Diencephalon (tissue), 2 donors: Measurements from ENCODE around the gene RPL21.

GRCh38 chr13:26264841-26266393 lies 11.5 kb downstream of the CDK8 start:
- RAMPAGE, long total RNA: no peak

DNA sequence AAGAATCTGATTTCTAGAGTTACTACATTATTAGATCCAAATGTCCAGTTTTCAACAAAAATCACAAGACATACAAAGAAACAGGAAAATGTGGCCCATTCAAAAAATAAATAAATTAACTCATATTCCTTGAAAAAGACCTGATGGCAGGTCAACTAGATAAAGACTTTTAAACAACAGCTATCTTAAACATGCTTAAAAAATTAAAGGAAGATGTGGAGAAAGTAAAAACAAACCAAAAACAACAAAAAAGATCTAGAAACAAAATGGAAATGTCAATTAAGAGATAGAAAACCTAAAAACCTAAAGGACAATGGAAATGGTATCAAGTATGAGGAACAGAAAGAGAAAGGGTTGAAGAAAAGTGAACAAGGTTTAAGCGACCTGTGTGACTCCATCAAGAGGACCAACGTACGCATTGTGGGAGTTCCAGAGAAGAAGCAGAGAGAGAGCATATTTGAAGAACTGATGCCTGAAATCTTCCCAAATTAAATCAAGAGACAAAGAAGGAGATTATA lies 62.9 kb downstream of the CDK8 start:
- RAMPAGE, long total RNA: no peak

GRCh38 chr13:27161799-27162363 lies 9.7 kb downstream of the USP12 start:
- RAMPAGE, long total RNA: no peak

DNA sequence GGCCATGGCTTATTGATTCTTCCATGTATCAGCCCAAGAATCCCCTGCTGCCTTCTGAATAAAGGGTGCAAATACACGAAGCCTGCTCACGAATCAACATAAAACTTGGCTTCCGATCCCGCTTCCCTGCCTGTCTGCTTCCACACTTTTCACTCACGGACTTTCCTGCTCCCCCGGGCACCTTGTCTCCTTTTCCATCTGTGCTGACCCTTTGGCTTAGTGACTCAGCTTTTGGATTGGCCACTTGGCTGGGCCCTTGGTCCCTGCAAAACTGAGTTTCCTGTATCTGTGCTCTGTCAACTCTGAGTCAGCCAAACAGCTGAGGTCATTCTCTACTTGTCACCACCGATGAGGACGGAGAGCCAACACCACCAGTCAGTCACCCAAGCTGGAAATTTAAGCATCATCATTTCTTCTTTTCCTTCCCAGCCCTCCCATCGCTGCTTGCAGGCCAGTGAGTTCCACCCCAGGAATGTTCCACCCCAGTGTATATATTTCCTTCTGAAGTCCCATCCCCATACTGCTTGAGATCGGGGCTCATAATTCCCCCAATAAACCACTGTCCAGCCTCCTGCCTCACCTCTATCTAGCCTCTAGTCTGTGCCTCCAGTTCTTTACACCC lies 11.4 kb upstream of the USP12 start:
- RAMPAGE, long total RNA: no peak

GRCh38 chr13:27251154-27252073 lies at the start of gene RPL21:
RPL21 (plus strand) TSS chr13:27251558.
- RAMPAGE, long total RNA: start-site peak on the minus strand at chr13:27251237-27251294, 48 and 79 reads in 2 replicates; start-site peak on the plus strand at chr13:27251552-27251585, 15,664 and 16,554 reads in 2 replicates

- RAMPAGE, long total RNA: no peak
Measured at GRCh38 chr13:27455648-27455898, 5.2 kb upstream of the MTIF3 start.

DNA sequence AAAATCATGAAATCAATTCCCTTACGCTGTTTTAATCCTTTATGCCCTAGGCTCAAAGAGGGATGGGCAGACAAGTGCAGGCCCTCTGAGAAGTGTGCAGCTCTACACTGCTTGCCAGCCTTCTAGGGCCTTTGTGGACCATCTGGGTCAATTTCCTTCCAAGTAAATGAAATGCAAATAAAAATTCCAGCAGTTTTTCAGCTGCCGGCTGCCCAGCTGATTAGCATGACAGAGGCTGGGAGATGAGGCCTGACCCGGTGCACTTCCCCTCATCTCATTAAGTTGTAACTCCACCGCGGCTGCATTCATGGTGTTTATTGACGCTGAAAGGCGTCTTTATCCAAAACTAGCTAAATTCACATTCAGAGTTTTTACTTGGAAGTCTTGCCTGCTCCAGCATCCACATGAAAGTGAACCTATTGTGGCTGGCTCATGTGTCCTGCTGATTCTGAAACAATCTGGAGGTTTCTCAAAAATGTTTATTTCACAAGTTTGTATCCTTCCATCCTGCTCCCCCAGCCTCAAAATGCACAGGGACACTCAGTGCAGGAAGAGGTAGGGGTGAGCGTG lies 47.4 kb upstream of the GSX1 start:
- RAMPAGE, long total RNA: no peak

GRCh38 chr13:27747527-27747726 lies 44.9 kb upstream of the GSX1 start:
- RAMPAGE, long total RNA: no peak

DNA sequence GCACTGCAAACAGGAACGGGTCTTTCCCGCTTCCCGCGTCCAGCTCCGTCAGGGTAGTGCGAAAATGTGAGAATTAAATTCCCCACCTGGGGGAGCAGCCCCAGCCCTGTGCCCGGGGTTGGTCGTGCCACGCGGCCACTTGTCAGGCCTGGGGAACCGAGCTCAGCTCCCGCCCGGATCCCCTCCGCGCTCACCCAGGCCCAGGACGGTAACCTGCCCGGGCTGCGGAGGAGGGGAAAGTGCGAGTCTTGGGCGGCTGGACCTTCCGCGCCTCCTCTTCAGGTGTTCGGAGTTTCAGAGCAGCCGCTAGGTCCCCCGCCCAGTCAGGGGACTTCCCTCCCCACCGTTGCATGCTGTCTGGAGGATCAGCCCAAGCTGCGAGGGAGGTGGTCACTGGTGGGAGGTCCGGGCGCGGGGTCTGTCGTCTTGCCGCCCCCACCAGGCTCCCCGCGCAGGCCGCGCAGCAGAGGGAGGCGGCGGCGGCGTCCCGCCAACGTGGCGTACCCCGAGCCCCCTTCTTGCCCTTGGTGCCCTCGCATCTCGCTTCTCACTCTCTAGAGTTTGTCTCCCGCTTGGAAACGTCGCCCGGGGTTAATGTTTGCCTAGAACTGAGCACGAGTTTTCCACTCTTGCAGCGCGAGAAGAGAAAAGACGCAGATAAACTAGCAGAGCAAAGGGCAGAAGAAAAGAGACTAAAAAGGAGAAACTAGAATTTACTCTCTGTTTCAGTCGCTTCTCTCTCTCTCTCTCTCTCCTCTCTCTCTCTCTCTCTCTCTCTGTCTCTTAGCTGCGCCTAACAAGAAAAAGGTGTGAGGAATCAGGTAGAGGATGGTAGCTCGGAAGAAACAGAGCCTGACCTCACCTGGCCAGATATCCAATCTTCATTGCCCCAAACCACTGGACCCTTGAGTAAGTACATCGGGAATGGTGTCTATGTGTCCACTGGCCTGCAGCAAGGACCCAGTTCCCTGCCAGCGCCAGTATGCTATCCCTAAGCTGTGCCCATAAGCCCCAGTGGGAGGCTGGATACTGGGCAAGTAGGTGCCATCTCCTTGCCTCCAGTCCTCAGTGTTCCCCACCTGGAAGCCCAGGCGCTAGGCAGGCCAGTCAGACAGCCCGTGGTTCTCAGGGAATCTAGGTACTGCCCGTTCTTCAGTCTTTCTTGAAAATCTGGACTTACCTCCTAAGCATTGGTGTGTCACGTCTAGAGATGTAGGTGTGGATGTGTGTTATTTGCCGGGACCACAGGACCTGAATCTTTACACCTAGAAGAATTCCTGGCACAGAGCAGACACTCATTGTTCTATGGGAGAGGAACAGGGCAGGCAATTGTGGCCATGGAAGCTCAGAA lies 7.7 kb downstream of the URAD start:
- RAMPAGE, long total RNA: no peak

DNA sequence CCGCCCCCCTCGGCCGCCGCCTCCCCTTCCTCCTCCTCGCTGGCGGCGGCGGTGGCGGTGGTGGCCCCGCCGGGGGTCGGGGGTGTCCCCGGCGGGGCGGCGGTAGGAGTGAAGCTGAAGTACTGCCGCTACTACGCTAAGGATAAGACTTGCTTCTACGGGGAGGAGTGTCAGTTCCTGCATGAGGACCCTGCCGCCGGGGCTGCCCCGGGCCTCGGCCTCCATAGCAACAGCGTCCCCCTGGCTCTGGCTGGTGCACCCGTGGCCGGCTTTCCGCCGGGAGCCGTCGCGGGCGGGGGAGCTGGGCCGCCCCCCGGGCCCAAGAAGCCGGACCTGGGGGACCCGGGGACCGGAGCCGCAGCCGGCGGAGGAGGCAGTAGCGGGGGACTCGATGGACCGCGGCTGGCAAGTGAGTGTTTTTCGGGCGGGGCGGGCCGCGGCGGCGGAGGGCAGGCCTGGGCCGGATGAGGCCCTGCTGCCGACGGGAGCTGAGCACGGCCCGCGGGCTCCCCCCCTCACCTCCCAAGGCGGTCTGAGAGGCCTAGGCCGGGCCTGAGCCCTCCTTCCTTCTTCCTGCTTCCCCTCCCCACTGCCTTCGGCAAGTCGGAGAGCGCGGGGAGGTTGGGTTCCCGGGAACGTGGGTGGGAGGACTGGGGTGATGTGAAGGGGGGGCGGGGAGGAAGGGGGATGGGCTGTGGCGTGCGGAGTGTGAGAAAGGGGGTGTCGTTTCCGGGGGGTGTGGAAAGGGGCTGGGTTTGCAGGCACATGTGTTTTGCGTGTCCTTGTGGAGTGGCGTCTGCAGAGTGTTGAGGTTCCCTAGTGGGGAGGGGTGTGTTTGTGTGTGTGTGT lies 558 bp downstream of the PAN3 start:
- RAMPAGE, long total RNA: no peak

GRCh38 chr13:28140162-28140554 lies 1.8 kb downstream of the PAN3 start:
- RAMPAGE, long total RNA: no peak

GRCh38 chr13:28184017-28184485 lies 45.7 kb downstream of the PAN3 start:
- RAMPAGE, long total RNA: no peak

DNA sequence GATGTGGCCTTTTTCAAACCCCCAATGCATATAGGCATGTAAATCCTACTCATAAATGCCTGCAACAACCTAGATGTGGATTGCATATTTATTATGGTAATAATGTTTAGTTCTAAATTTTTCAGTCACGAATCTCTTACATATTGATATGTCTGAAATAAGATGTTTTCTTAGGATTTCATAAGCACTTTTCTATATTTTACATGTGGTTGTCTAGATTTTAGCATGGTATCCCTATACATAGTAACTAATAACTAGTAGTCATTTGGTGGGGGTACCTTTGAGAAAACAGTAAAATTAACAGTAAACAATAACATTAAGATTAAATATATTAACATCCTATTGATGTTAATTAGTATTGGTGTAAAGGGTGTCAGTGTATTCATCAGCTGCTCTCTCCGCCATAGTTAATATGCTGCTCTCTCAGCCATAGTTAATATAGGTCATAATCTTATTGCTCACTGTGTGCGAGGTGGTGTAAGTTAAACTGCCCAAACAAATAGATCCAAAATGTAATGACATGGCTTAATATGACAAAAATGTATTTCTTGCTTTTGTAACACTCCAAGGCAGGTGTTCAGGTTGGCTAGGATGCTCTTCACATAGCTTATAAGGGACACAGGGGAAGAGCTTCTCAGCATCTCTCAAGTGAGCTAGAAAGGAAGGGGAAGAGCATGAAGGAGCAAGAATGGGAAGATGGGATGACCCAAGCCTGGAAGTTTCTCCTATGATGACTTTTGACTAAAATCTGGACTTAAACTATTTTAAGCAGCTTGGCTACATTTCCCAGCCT lies 90.2 kb downstream of the PAN3 start:
- RAMPAGE, long total RNA: no peak

- RAMPAGE, long total RNA: no peak
Measured at GRCh38 chr13:28394357-28394965, 100.5 kb downstream of the FLT1 start.

GRCh38 chr13:28416204-28416616 lies 78.7 kb downstream of the FLT1 start:
- RAMPAGE, long total RNA: no peak

GRCh38 chr13:28429488-28430502 lies 65.1 kb downstream of the FLT1 start:
- RAMPAGE, long total RNA: no peak

DNA sequence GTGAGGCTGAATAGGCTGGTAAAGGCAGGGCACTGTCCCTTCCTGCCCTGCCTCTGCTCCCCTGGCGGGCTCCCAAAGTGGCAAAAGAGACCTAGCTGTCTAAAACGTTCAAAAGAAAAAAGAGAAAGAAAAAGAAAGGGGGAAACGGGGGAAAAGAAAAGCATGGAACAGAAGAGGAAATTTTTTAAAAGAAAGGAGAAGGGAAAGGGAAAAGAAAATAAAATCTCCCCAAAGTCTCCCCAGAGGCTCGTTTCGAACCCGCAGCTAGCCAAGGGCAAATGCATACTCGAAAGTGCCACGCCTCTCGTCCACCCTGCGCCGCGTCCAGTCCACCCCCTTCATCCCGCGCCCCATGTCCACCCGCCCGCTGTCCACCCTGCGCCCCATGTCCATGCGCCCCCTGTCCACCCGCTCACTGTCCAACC lies 37.0 kb upstream of the FLT1 start:
- RAMPAGE, long total RNA: no peak

DNA sequence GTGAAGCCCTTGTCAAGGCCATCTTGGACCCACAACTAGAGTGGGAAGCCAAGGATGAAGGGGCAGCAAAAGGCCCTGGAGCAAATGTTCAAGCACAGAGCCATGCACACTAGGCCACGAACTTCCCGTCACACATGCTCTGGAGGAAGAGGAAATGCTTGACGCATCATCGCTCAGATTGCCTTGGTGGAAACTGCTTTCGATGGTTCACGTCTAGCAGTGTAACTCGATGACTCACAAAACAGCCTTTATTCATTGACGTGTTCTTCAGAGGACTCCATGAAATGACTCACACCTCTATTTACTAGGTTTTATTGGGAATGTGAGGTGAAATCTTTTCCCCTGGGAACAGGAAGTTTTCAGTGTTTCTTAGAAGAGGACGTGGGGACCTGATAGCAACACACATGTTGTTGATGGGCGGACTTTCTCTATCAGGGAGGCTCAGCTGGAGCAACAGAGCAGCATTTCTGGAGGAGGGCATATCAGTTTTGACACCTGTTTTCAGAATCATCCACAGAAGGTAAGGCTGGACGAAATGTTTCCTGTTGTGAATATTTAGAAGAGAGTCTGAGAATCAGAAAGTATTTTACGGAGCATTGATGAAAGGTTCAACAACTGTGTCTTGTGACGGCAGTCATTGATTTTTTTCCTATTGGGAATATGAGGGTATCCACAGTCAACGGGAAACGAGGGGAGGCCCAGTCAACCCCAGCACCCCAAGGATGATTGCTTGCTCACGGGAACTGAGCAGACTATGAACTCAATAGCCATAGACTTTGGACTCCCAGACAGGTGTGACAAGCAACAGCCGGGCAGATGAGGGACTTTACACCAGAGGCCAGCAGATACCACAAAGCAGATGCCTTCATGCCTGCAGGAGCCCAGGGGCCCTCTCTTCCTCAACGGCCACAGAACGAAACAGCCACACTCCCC lies 80.0 kb upstream of the FLT1 start:
- RAMPAGE, long total RNA: no peak

DNA sequence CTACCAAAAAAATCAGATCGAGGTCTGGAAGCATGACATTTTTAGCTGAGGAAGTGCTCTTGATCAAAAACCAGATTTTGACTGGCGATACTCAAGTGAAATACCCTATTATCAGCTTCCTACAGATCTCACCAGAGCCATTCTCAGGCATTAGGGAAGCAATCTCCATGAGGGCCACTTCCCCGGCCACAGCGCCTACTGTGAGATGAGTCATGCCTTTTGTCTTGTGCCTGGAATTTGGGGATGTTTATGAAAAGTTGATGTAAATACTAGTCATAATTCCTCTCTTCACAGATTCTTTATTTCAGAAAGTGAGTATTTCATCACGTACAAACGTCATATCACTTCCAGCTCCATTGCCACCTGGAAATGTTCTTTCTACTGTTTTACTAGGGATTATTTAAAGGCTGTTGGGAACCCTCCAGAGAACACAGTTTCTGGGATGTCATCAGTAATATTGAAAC lies 25.3 kb upstream of the SLC46A3 start:
- RAMPAGE, long total RNA: no peak

DNA sequence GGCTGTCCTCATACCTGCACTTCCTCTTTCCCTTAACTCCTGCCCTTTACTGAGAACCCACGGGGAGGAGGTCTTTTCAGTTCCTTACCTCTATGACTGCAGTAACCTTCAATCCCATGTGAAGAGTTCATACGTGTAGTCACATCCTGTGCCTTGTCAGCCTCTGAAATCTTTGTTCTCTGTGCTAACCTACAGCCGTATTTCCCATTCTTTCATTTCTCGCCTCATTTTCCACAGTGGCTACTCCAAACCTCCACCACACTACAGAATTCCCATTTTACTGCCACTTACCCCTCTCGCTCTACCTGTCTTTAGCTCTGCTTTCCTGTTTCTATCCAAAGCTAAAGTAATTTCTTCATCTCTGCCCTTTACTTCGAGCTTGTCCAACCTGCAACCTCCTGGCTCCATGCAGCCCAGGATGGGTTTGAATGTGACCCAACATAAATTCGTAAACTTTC lies 306.0 kb downstream of the MTUS2 start:
- RAMPAGE, long total RNA: no peak